Parotid gland (tissue), 1 donor: ENCODE measurements around a stretch of chr6.

GRCh38 chr6:11586534-11587195 lies 49.1 kb downstream of the TMEM170B start:
- PRO-cap, result no peak

GRCh38 chr6:11729109-11729904 lies 49.3 kb downstream of the ADTRP start:
- PRO-cap, result no peak

DNA sequence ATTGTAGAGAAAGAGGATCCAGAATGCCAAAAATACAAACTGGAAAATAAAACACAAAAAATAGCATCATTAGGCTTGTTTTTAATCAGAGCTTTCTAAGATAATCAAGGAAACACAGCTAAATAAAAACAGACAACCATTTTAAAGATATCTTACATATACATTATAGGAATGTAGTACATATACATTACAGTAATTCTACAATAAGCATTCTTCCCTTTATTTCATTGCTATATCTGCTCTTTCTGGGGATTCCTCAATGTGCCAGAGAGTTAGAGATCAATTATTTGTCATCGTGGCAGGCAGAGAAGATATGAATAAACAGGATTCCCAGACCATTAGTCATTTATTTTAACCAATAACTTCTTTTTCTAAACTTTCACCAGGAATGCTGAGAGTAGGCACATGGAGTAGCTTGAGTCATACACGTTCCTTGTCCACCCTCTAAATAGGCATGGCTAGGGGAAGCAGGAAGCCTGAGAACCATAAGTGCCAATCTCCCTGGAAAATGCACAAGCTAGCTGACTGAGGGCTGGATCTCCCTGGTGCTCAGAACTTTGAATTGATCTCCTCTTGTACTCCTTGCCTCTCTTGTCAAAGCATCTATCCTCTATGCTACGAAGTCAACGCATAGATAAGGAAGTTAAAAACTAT lies 12.1 kb downstream of the ADTRP start:
- PRO-cap, result no peak

- PRO-cap, result no peak
Measured at GRCh38 chr6:11779052-11780066, 756 bp upstream of the ADTRP start.

DNA sequence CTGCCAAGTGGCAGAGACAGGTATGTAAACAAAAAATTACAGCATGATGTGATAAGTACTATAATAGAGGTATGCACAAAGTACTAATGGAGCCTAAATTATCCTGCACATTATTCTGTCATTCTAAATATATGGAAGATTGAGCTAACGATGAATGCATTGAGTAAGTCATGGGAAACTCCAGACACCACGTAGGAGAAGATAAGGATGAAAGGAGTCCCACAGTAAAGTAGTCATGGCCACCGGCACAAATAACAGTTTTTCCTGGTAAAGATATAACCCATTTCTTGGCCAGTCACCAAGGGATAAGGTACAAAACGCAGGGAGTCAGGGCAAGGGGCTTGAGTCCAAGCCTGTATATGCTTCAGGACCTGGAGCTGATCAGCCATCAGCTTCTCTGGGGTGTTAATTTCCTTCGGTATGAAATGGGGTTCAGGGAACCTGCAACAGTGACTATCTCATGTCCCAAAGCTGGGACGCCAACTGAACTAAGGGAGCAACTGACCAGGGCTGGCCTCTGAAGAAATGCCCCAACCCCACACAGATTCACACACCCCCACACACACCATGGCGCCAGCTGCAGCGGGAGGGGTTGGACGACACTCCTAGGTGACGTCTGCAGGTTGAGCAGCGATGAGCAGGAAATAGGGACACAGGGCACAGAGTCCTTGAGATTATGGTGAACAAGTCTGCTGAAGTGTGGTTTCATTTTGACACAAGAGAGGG lies 7.2 kb upstream of the ADTRP start:
- PRO-cap, result no peak

GRCh38 chr6:11794958-11795371 lies 16.4 kb upstream of the ADTRP start:
- PRO-cap, result no peak

GRCh38 chr6:11881415-11881891 lies 102.8 kb upstream of the ADTRP start:
- PRO-cap, result no peak

GRCh38 chr6:12007524-12008249 lies 4.4 kb upstream of the HIVEP1 start:
- PRO-cap, result no peak

- PRO-cap, result no peak
Measured at GRCh38 chr6:12013370-12013550, 1.1 kb downstream of the HIVEP1 start.

GRCh38 chr6:12051628-12052209 lies 39.6 kb downstream of the HIVEP1 start:
- PRO-cap, result no peak

DNA sequence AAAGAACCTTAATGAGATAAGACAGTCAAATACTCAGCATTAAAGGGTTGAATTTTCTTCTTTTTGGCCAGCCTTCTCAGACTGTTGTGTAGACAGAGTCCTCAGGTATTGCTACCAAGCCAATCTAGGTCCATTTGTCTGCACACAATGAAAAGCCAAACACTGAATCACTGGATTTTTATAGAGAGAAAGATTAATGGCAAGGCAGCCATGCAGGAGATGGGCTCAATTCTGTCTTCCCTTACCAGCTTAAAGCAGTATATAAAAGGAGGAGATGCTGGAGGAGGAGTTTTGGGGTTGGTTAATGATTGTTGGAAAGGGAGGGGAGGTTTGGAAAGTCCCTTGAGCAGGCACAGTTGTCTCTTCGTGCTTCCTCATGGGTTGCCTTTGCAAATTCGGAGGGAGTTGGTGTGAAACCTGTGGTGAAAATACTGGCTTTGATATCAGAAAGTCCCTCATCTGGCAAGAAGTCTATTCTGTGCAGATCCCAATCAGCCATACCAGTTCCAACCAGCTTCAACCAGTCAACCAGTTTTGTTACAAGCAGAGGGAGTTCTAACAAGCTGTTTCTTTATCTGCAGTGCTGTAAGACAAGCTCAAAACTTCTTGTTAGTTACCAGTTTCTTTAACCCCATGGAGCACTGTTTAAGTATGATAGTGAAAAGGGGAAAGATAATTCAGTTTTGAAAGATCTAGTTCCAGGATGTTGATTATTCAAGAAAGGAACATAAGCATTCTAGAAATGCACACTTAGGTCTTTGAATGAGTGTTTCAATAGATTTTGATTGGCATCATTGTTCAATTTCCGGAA lies 107.0 kb downstream of the HIVEP1 start:
- PRO-cap, result no peak

GRCh38 chr6:12208128-12208824 lies 81.9 kb upstream of the EDN1 start:
- PRO-cap, result no peak

DNA sequence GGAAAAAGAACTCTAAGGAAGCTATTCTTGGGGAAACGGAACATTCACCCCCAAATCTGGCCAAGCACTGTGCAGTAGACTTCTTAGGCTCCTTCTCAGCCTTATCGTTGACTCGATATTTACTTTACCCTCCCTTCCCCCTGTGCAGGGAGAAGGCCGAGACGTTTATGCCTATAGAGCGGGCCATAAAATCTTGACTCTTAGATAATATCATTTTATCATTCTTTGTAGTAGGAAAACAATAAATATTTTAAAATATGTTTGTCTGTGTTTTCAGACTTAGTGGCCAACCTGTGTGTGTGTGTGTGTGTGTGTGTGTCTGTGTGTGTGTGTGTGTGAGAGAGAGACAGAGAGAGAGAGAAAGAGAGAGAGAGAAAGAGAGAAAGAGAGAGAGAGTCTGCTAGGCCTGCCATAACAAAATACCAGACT lies 74.1 kb downstream of the EDN1 start:
- PRO-cap, result no peak

GRCh38 chr6:13044279-13044786 lies 284.0 kb downstream of the TBC1D7 start:
- PRO-cap, result no peak

DNA sequence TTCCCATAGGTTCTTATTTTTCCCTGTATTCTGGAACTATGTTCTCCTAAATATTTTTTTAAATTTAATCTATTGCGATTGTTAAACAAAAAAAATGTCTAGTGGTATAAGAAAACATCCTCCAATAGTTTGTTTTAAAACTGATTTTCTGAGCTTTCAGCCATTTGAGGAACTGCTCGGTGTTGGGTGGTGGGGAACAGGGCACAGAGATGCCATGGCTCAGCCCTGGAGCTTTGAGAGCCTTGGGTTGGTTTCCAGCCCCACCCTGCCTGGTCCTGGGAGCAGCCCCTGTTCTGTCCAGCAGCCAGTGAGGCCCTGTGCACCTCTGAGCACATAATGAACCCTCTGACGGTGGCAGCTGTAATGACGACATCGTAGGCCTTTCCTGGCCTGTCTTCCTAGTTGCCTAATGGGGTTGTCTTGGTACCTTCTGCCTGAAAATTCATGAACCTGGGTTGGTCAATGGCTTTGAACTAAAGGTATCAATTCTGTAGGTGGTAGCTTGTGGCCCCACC lies 53.3 kb downstream of the TBC1D7 start:
- PRO-cap, result no peak

DNA sequence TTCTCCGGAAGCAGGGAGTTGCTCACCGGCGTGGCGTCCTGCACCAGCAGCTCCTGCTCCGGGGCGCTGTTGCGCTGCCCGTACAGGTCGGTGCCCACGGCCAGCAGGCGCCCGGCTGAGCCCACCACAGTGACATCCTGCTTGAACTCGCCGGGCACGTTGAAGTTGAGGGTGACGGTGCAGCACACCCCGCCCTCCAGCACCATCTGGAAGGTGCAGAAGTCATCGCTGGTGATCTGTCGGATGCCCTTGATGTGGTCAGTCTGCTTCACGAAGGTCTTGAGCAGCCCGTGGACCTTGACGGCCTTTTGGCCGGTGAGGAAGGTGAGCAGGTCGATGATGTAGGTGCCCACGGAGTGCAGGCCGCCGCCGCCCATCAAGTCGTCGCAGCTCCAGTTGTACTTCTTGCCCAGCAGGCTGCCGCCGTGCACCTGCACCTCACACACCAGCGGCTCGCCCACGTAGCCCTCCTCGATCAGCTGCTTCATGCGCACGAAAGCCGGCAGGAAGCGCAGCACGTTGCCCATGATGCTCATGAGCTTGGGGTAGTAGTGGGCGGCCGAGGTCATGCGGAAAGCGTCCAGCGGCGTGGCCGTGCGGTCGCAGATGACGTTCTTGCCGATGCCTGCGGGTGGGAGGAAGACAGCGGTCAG lies 36.8 kb upstream of the TBC1D7 start:
- PRO-cap, result no peak

DNA sequence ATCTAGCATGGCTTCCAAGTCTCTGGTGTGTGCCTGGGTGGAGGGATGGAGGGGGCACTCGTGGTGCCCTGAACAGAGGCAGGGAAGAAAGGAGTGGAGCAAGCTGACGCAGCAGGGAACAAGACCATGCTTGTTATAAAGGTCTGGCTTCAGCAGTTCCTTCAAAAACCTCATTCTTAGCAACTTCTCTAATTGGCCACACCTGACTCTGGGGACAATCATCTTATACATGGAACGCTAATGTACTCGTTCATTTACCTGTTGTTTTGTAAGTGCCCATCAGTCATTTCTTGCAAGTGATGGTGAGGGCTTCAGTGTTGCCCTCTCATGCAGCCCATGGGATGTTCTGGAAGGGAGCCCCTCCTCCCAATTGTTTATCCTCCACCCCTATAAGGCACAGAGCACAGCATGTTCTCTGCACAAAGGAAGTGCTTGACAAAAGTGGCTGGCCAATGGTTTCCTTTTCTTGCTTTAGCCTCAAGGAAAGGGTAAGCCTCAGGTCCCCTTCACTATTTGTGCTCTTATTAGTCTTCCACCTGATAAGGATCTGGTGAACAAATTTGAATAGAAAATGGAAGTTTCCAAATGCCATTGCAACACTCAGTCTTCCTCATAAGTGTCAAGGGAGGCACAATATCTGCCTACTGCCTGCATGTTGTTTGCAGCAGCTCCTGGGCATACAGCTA lies 39.2 kb downstream of the GFOD1 start:
- PRO-cap, result no peak

DNA sequence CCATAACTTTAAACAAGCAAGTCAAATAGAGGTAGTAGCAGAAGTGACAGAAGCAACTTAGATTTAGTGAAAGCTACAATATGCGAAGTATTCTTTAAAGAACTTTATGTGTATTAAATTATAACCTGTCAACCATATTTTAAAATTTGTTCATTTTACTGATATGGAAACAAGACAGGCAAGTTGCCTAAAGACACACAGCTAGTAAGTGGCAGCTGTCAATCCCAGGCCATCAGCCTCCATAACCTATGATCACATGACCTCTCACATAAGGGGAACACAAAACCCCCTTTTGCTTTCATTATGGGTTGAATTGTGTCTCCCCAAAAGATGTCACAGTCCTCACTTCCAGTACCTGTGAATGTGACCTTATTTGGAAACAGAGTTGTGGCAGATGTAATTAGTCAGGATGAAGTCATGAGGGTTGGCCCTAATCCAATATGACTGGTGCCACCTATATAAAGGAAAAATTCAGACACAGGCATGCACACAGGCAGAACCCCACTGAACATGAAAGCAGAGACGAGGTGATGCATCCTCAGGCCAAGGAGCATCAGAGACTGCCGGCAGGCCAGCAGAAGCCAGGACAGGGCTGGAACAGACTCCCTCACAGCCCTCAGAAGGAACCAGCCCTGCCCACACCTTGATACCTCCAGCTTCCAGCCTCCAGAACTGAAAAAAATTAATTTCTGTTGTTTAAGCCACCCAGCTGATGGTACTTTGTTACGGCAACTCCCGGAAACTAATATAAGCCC lies 33.6 kb downstream of the GFOD1 start:
- PRO-cap, result no peak

DNA sequence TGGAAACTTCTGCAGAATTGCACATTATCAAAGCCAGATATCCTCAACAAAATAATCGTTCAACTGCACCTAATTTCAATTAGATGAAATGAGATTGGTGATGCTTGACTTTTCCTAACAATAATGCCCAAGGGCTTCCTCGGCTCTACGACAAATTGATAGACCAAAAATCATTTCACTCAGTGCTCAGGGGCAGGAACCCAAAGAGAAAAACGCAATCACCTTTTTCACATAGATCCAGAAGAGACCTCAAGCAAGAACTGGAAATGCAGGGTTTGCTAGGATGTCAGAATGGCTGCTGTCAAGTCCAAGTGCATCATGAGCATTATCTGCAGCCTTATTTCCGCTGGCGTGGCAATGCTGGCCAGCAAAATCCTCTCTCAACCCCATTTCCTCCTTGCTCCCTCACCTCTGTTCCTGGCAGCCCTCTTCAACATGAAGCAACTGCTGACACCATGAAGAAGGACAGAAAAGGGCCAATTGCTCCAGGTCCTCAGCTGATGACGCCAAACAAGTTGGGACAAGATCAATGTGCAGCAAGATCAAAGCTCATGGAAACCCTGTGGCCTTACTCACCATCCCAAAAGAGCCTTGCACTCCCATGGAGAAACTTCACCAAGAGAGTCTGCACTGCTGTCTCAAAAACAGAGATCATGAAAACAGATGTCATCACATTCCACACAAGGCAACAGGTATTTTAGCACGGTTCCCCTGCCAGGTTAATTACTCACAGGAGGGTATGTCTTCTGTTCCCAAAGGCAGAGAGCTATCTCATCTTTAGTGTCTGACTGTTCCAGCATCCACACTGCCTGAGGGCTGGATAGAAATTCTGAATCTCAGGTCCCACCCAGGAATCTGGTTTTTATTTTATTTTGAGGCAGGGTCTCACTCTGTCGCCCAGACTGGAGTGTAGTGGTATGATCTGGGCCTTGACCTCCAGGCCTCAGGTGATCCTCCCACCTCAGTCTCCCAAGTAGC lies 7.5 kb downstream of the GFOD1 start:
- PRO-cap, result no peak

DNA sequence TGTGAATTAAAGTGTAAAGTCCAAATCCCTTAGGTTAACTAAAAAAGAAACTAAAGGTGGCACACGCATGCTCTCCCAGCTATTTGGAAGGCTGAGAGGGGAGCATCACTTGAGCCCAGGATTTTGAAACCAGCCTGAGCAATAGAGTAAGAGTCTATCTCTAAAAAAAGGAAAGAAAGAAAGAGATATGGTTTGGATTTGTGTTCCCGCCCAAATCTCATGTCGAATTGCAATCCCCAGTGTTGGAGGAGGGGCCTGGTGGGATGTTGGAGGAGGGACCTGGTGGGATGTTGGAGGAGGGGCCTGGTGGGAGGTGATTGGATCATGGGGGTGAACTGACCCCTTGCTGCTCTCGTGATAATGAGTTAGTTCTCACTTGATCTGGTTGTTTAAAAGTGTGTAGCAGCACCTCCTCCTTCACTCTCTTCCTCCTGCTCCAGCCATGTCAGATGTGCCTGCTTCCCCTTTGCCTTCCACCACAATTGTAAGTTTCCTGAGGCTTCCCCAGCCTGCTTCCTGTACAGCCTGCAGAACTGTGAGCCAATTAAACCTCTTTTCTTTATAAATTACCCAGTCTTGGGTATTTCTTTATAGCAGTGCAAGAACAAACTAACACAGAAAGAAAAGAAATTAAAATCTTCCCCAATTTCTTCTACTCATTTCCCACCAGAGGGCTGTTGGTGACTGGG lies 25.4 kb upstream of the SIRT5 start:
- PRO-cap, result no peak